HepG2 (cell line): ENCODE measurements around the gene FREY1.

DNA sequence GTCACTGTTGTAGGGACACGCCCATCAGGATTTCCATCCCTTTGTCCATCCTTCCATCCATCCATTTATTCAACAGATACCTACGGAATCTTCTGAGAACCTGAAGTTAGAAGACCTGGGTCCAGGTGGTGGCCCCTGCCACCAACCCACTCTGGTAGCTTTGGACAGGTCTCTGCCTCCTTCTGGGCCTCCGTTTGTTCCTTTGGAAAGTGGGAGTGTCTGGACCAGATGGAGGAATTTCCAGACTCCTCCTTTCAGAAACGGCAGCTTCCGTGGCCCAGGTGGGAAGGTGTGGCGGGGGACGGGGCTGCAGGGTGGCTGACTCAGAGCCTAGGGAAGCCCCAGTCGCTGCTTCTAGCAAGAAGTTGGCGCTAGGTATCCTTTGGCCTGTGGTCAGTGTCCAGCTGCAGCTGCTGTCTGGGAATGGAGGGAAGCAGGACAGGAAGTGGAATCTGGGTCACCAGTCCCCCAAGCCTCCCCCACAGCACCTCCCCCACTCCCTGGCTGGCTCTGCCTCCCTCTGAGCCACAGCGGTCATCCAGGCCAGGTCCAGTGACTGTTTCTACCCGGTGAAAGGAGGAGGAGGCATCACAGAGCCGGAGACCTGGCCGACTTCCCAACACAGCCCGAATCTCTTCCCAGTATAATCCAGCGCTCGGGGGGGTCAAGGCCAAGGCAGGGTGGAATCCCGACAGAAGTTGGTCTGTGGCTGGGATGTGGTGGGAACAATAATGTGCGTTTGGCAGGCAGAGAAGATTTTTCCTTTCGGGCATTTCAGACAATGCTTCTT is 44.9 kb downstream of the C11orf96 start:
- RRBS, 2 experiments: no CpG with 5 or more reads among the region's 19 CpGs
CAGE:
- cytosol, long polyA minus RNA: no peak
- cytosol, long polyA plus RNA: no peak
- long polyA plus RNA: no peak
- nucleus, long polyA minus RNA: no peak
- nucleus, long polyA plus RNA: no peak

DNA sequence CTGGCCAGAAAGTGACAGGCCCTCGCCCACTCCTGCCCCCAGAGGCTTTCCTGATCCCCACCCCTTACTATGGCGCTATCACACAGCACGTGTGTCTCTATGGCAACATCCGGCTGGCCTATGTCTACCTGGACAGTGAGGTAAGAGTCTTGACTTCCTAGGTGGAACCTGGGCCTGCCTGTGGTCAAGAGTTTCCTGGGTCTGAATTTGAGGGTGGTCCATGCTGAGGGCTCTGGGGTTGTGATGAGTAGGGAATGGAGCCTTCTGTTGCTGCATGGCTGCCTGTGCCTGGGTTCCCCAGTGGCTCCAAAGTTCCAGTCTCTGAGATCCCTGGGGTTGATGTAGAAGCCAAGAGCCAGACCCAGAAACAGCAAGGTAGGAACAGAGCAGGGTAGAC is 11.2 kb downstream of the ACCS start:
- RRBS, 2 experiments: no CpG with 5 or more reads among the region's 4 CpGs
CAGE:
- cytosol, long polyA minus RNA: no peak
- cytosol, long polyA plus RNA: no peak
- long polyA plus RNA: no peak
- nucleus, long polyA minus RNA: no peak
- nucleus, long polyA plus RNA: no peak

DNA sequence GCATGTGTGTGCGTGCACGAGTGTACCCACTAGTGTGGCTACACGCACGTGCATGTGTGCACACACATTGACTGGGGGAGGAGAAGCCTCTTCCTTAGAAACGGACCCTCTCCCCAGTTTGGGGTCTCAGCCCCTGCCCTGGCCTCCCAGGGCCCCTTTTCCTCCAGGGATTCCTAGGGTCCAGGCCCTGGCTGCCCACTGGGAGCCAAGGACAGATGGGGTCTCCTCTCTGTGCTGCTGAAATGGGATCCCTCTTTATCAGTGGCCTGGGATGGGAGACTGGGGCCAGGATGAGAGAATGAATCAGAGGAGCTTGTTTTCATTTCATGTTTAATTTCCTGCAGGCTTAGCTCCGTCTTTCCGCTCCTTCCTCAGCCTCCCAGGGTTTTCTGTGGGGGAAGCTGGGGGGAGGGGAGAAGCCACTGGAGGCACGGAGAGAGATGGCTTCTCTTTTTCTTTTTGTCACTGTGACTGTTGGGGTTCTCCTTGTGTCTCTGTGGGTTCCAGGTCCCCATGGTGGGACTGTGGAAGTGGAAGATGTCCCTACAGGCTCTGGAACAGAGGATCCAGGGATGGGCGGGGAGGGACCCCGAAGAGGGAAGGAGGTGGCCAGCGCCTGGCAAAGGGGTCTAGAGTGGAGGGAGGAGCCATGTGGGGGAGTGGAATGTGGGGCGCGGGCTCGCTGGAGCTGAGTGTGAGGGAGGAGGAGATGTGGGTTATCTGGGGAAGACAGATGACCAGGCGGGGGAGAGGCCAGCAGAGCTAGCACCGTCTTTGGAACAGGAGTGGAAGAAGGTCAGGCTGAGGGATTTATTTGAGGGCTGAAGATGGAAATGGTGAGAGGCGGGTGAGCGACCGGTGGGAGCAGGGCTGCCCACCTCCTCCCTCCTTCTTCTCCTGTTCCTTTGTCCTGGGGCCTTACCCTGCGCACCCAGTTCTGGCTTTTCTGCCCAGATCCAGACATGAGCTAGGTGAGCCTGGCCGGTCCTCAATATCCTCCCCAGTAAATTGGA is 40.1 kb downstream of the ALX4 start:
- RRBS, 2 experiments: no CpG with 5 or more reads among the region's 21 CpGs
CAGE:
- cytosol, long polyA minus RNA: no peak
- cytosol, long polyA plus RNA: no peak
- long polyA plus RNA: no peak
- nucleus, long polyA minus RNA: no peak
- nucleus, long polyA plus RNA: no peak

- RRBS, 2 experiments: no CpG with 5 or more reads among the region's 6 CpGs
CAGE:
- cytosol, long polyA minus RNA: no peak
- cytosol, long polyA plus RNA: no peak
- long polyA plus RNA: no peak
- nucleus, long polyA minus RNA: no peak
- nucleus, long polyA plus RNA: no peak
These were observed 1.6 kb downstream of the CD82 start for GRCh38 chr11:44566943-44567565.

DNA sequence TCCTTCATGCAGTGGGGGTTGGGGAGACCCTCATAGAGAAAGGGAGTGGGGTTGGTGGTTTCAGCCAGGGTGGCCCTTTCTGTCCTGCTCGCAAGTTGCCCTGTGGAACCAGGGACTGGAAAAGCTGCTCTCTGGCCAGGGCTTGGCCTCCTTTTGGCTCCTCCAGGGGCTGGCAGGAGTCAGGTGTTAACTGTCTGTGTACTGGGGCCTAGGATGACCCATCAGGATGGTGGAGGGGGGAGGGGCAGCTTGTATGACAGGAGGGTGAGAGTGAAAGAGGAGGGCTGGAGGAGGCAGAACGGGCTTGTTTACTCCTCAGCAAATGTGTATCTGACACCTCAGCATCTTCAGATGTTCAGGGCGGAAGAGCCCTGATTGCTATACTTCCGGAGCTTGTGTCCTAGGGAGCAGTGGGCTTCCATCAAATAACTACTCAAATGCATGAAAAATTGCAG is 31.0 kb downstream of the CD82 start:
- RRBS, 2 experiments: no CpG with 5 or more reads among the region's 4 CpGs
CAGE:
- cytosol, long polyA minus RNA: no peak
- cytosol, long polyA plus RNA: no peak
- long polyA plus RNA: no peak
- nucleus, long polyA minus RNA: no peak
- nucleus, long polyA plus RNA: no peak

- RRBS, 2 experiments: 22% methylated on average over 1 of the region's 10 CpGs; no CpG with 5 or more reads in 1 of the 2 experiments
CAGE:
- cytosol, long polyA minus RNA: no peak
- cytosol, long polyA plus RNA: no peak
- long polyA plus RNA: no peak
- nucleus, long polyA minus RNA: no peak
- nucleus, long polyA plus RNA: no peak
These were observed 31.5 kb downstream of the CD82 start for GRCh38 chr11:44596902-44597432.

GRCh38 chr11:44615756-44616166 is 50.3 kb downstream of the CD82 start:
- RRBS, 2 experiments: no CpG with 5 or more reads among the region's 7 CpGs
CAGE:
- cytosol, long polyA minus RNA: no peak
- cytosol, long polyA plus RNA: no peak
- long polyA plus RNA: no peak
- nucleus, long polyA minus RNA: no peak
- nucleus, long polyA plus RNA: no peak

DNA sequence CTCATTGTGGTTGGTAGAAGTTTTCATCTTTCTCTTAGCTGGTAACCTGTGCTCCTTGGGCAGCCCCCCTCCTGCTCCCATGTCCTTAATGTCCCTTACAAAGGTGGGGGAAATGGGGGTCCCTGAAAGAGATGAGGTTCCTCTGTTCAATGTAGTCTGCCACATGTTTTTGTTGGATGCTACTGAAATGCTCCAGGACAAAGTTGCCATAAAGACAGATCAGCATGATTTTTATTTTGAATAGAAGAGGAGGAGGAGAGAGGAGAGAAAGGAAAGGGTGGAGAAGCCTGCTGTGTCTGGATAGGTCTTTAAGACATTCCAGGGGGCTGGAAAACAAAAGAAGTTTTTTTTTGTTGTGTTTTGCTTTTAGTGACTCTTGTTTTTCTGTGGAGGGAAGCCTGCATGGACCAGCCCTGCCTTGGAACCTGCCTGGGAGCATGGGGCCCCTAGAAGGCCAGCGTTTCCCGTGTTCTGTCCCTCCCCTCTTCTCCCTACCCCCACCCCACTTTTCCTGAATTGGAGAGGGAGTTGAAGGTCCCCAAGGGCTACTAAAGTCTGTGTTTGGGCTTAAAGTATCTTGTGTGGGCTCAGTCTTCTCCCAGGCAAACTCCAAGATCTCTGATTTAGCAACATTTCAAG is 2.3 kb downstream of the TSPAN18 start:
- RRBS, 2 experiments: no CpG with 5 or more reads among the region's 2 CpGs
CAGE:
- cytosol, long polyA minus RNA: no peak
- cytosol, long polyA plus RNA: no peak
- long polyA plus RNA: no peak
- nucleus, long polyA minus RNA: no peak
- nucleus, long polyA plus RNA: no peak

- RRBS, 2 experiments: no CpG with 5 or more reads among the region's 18 CpGs
CAGE:
- cytosol, long polyA minus RNA: no peak
- cytosol, long polyA plus RNA: no peak
- long polyA plus RNA: no peak
- nucleus, long polyA minus RNA: no peak
- nucleus, long polyA plus RNA: no peak
These were observed 72.6 kb downstream of the TP53I11 start for GRCh38 chr11:44877951-44878528.

DNA sequence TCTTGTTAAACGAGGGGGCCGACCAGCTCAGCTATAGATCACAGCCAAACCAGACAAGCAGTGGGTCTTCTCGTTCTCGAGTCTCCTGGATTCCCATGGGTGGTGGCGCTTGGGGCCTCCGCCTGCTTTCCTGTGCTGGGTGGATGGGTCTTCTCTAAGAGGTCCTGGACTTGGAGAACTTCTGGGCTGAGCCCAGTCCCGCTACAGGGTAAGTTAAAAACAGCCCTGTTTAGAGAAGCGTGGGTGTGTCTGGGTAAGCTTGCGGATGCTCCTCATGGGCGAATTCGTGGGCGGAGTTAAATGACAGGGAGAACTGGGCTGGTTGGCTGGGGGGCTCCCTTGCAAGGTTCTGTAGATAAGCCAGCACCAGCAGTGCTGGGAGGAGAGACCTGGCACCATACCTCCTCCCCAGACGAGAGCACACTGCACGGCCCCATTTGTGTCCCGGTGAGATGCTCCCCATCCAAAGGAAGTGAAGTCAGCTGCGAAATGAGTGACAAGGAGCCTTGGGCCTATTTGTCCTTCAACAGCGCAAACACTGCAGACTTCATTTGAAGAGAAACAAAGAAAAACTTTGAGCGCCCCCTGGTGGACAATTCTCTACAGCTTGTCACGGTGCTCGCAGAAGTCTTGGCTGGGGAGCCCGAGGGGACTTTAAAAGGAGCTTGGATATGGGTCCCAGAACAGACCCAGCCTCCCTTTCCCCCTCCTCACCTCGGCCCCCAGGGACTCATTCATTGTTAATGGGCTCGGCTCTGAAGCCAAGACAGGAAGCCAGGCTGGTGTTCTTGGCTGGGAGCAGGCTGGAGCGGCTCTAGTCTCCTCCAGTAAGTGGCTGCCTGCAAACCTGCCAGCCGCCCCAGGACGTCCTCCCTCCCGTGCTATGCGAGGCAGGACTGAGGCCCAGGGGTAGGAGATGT is 39.5 kb downstream of the TP53I11 start:
- RRBS, 2 experiments: no CpG with 5 or more reads among the region's 28 CpGs
CAGE:
- cytosol, long polyA minus RNA: no peak
- cytosol, long polyA plus RNA: no peak
- long polyA plus RNA: no peak
- nucleus, long polyA minus RNA: no peak
- nucleus, long polyA plus RNA: no peak

DNA sequence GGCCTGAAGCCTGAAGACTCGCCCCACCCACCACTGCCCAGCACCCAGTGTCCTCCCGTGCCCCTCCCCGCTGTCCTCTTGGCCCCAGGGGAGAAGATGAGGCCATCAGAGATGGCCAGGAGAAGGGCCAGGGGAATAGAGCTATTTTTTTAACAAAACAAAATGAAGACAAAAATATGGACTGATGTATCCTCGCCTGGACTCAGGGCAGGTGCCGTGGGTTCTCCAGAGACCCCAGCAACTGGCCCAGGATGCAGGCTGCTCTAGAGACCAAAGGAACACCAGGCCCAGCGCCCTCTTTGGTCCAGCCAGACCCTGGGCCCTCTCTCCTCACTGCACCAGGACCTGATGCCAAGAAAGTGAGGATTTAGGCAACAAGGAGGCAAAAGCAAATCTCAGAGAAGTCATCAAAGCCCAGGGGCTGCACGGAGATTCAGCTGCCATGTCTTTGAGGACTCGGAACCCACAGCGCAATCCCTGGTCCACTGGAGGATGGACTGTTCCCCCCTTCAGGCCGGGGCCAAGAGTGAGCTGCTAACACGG is 21.4 kb downstream of the TP53I11 start:
- RRBS, 2 experiments: no CpG with 5 or more reads among the region's 11 CpGs
CAGE:
- cytosol, long polyA minus RNA: no peak
- cytosol, long polyA plus RNA: no peak
- long polyA plus RNA: no peak
- nucleus, long polyA minus RNA: no peak
- nucleus, long polyA plus RNA: no peak

GRCh38 chr11:44934161-44934763 is 16.4 kb downstream of the TP53I11 start:
- RRBS, 2 experiments: no CpG with 5 or more reads among the region's 4 CpGs
CAGE:
- cytosol, long polyA minus RNA: no peak
- cytosol, long polyA plus RNA: no peak
- long polyA plus RNA: no peak
- nucleus, long polyA minus RNA: no peak
- nucleus, long polyA plus RNA: no peak

DNA sequence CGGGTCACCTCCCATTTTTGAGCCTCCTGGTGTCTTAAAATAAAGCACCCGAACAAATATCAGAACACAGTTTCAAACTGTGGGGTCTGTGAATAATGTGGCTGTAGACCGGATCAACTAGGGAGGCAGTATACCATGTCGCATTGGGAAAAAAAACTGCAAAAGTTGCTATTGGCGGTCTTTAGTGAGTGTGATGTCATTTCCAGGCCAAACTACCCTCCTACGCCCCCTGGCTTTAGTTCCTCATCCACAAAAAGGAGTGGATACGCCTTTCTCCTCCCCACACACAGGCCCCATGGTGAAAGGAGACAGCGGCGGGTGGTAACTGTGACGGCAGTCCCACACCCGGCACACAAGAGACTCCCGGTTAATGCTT is 11.1 kb downstream of the TP53I11 start:
- RRBS, 2 experiments: 29 to 35% methylated on average over 2 to 3 of the region's 12 CpGs
CAGE:
- cytosol, long polyA minus RNA: no peak
- cytosol, long polyA plus RNA: no peak
- long polyA plus RNA: no peak
- nucleus, long polyA minus RNA: no peak
- nucleus, long polyA plus RNA: no peak

- RRBS, 2 experiments: no CpG with 5 or more reads among the region's 4 CpGs
CAGE:
- cytosol, long polyA minus RNA: no peak
- cytosol, long polyA plus RNA: no peak
- long polyA plus RNA: no peak
- nucleus, long polyA minus RNA: no peak
- nucleus, long polyA plus RNA: no peak
These were observed 4.4 kb upstream of the TP53I11 start for GRCh38 chr11:44954934-44955606.

GRCh38 chr11:44956742-44957418 is 6.2 kb upstream of the TP53I11 start:
- RRBS, 2 experiments: 11 to 19% methylated on average over 5 of the region's 32 CpGs
CAGE:
- cytosol, long polyA minus RNA: no peak
- cytosol, long polyA plus RNA: no peak
- long polyA plus RNA: no peak
- nucleus, long polyA minus RNA: no peak
- nucleus, long polyA plus RNA: no peak

DNA sequence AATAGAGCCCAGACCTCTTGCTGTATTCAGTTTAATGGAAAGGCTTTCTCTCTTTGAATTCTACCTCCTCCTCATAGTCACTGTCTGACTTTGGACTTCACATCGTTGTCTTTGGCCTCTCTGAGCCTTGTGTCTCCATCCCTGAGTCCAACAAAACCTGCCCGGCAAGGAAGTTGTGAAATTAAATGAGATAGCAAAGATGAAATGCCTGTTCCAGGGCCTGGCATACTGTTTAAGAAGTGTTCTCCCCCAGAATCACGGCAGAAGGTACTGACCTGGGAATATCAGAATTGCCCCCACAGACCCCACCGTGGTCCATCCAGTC is 1.7 kb downstream of the PRDM11 start:
- RRBS, 2 experiments: no CpG with 5 or more reads among the region's 4 CpGs
CAGE:
- cytosol, long polyA minus RNA: no peak
- cytosol, long polyA plus RNA: no peak
- long polyA plus RNA: no peak
- nucleus, long polyA minus RNA: no peak
- nucleus, long polyA plus RNA: no peak

DNA sequence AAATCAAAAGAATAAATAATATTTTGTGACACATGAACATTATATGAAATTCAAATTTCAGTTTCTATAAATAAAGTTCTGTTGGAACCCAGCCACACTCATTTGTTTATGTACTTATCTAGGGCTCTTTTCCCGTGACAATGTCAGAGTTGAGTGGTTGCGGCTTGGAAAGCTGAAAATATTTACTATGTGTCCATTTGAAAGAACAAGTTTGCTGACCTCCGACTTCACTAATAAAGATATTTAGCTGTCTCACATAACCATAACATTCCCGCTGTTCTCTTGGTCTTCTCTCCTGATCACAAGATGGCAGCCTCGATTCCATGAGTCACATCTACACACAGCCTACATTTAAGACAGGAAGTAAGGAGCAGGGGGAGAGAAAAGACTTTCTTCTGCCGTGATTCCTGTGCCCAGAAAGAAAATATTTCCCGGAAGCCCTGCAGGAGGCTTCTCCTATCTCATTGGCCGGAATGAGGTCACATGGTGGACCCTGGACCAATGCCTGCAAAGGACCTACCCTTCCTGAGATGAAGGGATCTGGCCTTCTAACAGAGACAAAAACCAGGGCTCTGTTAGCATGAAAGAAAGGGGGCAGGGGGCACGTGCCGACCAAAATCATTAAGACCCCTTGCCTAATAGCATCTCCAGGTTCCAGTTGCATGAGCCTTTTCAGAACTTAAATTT is 47.4 kb upstream of the SYT13 start:
- RRBS, 2 experiments: 67% methylated on average over 1 of the region's 10 CpGs; no CpG with 5 or more reads in 1 of the 2 experiments
CAGE:
- cytosol, long polyA minus RNA: no peak
- cytosol, long polyA plus RNA: no peak
- long polyA plus RNA: no peak
- nucleus, long polyA minus RNA: no peak
- nucleus, long polyA plus RNA: no peak

- RRBS, 2 experiments: no CpG with 5 or more reads among the region's 17 CpGs
CAGE:
- cytosol, long polyA minus RNA: no peak
- cytosol, long polyA plus RNA: no peak
- long polyA plus RNA: no peak
- nucleus, long polyA minus RNA: no peak
- nucleus, long polyA plus RNA: no peak
These were observed 56.6 kb upstream of the CHST1 start for GRCh38 chr11:45721907-45722484.

DNA sequence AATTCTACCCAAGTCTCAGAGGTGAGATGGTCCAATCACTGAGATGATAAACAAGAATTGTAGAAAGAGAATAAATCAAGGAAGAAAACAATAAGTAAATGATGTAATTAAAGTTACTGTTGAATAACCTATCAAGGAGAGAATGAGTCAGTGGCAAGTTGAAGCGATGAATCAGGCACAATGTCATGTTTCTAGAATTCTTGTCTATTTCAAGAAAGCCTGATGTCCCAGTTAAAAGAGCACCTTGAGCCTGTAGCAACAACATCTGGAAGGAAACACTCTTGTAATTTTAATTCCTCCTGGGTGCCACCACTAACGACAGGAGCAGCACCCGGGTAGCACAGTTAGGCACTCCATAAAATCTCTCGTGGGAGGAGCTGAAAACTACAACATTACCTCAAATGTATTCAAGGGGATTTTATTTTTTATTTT is 67.9 kb upstream of the SLC35C1 start:
- RRBS, 2 experiments: no CpG with 5 or more reads among the region's 4 CpGs
CAGE:
- cytosol, long polyA minus RNA: no peak
- cytosol, long polyA plus RNA: no peak
- long polyA plus RNA: no peak
- nucleus, long polyA minus RNA: no peak
- nucleus, long polyA plus RNA: no peak

GRCh38 chr11:45907003-45907931 is at the start of gene FREY1:
Gene FREY1, minus strand, starts transcription at chr11:45907271.
- RRBS, 2 experiments: 51 to 65% methylated on average over 7 of the region's 23 CpGs
CAGE:
- cytosol, long polyA minus RNA: no peak
- cytosol, long polyA plus RNA: no peak
- long polyA plus RNA: no peak
- nucleus, long polyA minus RNA: no peak
- nucleus, long polyA plus RNA: no peak